Keratinocyte (primary cell): Measurements from ENCODE around the genes EDEM3, RGS21 and RGS2.

DNA sequence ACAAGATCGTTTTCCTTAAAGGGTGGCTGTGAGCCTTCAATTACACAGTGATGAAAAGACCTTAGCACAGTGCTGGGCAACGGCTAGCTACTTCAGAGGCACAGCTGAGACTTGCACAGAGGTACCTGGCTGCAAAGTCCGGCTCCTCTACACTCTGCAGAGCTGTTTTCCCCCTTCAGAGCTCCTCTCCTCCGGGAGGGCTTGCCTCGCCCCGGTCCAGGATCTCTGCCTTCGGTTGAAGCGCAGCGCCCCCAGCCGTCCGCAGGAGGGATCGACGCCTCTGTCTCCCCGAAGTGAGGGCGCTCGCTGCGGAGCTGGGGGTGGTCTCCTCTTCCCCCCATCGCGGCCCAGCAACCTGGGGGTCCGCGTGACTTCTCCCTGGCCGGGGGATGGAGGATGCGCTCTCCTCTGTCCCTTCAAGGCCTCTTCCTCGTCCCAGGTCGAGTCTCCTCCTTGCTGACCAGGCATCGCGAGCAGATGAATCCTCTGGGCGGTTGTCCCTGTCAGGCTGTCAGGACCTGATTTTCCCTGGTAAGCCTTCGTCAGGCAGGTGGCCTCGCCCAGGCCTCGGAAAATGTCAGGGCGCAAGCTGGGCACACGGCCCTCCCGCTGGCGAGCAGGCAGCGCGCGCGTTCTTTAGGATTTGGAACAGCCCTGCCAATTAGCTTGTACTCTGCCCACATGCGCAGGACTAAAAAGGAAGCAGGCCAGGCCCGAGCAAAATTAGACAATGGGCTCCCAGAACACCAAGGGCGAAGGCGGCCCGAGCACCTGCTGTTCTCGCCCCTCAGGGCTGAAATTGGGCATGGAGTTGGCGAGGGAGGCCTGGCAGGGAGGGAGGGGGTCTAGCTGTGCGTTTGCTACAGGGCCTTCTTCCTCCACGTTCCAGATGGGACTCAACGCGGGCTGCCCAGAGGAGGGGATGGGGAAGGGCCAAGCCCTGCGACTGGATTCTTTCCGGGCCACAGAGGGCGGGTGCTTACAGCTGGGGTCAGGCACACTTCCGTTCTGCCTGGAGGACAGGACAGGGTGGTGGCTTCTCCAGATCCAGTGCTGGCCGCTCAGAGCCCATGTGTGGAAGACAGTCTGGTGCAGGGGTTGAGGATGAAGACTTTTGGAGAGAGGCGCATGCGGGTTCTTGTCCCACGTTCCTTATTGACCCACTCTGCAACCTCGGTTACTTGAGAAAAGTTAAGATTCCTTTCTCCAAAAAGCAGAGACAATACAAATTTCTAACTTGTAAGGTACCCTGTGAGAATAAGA lies 90.3 kb downstream of the EDEM3 start:
CAGE:
- cytosol, long polyA minus RNA, result no peak
- cytosol, long polyA plus RNA, result no peak
- long polyA plus RNA, result no peak
- nucleus, long polyA minus RNA, result no peak
- nucleus, long polyA plus RNA, result no peak

DNA sequence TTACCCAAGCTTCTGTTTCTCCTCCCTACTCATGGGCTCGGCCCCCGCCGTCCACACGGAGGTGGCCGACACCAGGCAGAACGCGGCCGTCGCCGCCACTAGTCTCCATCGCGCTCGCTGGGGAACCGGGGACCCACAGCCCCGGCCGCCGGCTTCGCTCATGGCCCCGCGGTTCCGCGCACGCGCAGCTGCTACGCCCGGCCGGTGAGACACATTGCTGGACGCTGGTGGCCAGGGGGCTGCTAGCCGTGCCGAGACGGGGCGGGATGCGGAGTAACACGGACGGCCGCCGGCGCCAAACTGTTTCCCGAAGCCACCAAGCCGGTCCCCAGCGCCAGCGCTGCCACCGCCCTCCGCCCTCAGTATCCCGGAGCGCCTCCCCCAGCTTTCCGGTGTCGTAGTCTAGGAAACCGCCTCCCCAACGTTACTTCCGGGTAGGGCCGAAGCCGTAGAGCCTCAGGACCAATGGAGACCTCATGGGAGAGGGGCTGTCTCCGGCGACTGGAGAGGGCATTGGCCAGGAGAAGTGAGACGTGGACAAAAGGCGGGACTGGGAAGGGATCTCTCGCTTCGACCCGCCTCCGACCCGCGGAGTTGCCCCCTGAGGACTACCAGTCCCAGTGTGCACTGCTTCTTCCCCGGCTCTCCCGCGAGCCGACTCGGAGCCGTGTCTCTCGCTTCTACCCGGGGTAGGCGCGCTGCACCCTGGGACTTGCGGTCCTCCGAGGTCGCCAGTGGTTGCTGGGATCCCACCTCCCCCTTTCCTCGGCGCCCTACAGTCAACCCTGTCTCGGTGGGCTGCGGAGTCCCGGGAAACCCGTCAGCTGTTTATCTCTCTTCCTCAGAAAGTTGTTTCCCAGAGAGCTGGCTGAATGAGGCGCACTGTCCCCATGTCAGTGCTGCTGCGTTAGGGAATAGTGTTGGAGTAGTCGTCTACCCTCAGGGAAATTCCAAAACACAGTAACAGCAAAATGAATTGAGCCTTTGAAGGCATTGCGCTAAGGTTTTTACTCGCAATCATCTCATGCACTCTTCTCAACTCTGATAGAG lies at the start of gene EDEM3:
Gene EDEM3 (minus strand): TSS at position 374 of the 1,050 bp plus-strand sequence.
CAGE:
- cytosol, long polyA minus RNA, result start-site peak on the minus strand centred at position 364 of the sequence, 21 bp wide, 26 reads
- cytosol, long polyA plus RNA, result no peak
- long polyA plus RNA, result start-site peak on the minus strand centred at position 179 of the sequence, 41 bp wide, 35 and 24 reads in 2 replicates; start-site peak on the minus strand centred at position 329 of the sequence, 71 bp wide, 20 and 89 reads in 2 replicates
- nucleus, long polyA minus RNA, result start-site peak on the minus strand centred at position 365 of the sequence, 14 bp wide, 157 reads
- nucleus, long polyA plus RNA, result start-site peak on the minus strand centred at position 351 of the sequence, 42 bp wide, 182 and 81 reads in 2 replicates

CAGE:
- cytosol, long polyA minus RNA, result no peak
- cytosol, long polyA plus RNA, result no peak
- long polyA plus RNA, result no peak
- nucleus, long polyA minus RNA, result no peak
- nucleus, long polyA plus RNA, result no peak
Measured at GRCh38 chr1:184838615-184839177, 84.0 kb upstream of the EDEM3 start.

CAGE:
- cytosol, long polyA minus RNA, result no peak
- cytosol, long polyA plus RNA, result no peak
- long polyA plus RNA, result no peak
- nucleus, long polyA minus RNA, result no peak
- nucleus, long polyA plus RNA, result no peak
Measured at GRCh38 chr1:184840371-184841086, 85.9 kb upstream of the EDEM3 start.

CAGE:
- cytosol, long polyA minus RNA, result no peak
- cytosol, long polyA plus RNA, result no peak
- long polyA plus RNA, result no peak
- nucleus, long polyA minus RNA, result no peak
- nucleus, long polyA plus RNA, result no peak
Measured at GRCh38 chr1:184843531-184844282, 89.0 kb upstream of the EDEM3 start.

CAGE:
- cytosol, long polyA minus RNA, result no peak
- cytosol, long polyA plus RNA, result no peak
- long polyA plus RNA, result no peak
- nucleus, long polyA minus RNA, result no peak
- nucleus, long polyA plus RNA, result no peak
Measured at GRCh38 chr1:184882196-184882559, 92.1 kb downstream of the NIBAN1 start.

CAGE:
- cytosol, long polyA minus RNA, result no peak
- cytosol, long polyA plus RNA, result no peak
- long polyA plus RNA, result no peak
- nucleus, long polyA minus RNA, result no peak
- nucleus, long polyA plus RNA, result no peak
Measured at GRCh38 chr1:184883014-184883442, 91.3 kb downstream of the NIBAN1 start.

CAGE:
- cytosol, long polyA minus RNA, result no peak
- cytosol, long polyA plus RNA, result no peak
- long polyA plus RNA, result no peak
- nucleus, long polyA minus RNA, result no peak
- nucleus, long polyA plus RNA, result no peak
Measured at GRCh38 chr1:184958785-184959446, 15.4 kb downstream of the NIBAN1 start.

DNA sequence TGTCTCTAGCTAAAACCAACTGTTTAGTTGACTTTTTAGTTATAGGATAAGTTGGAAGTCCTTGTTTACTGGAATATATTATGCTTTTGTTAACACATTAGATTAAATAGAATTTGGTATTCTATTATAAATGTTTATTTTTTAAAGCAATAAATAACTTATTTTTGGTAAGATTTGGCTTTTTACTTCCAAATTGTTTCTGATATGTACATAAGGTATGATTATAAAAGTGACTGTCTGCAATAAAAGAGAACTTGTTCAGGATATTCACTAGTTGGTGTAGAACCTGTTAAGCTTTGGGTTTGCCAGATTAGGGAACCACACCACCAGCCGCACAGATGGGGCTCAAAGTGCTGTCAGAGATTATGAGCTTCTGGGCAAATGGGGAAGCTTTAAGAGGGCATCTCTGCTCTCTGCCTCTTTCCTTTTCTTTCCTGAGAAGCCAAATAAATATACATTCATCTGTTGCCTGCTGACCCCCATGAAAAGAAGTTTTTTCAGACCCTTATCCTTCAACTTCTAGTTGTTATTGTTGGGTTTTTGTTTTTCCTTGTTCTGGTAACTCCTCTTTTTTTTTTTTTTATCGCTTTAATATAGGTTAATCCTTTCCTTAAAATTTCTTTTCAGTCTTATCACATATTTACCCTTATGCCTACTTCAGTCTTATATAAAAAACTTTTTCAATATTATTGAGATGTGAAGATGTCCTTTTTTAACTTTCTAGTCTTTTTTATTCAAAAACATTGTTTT lies 25.4 kb downstream of the IVNS1ABP start:
CAGE:
- cytosol, long polyA minus RNA, result no peak
- cytosol, long polyA plus RNA, result no peak
- long polyA plus RNA, result no peak
- nucleus, long polyA minus RNA, result no peak
- nucleus, long polyA plus RNA, result no peak

CAGE:
- cytosol, long polyA minus RNA, result no peak
- cytosol, long polyA plus RNA, result no peak
- long polyA plus RNA, result no peak
- nucleus, long polyA minus RNA, result no peak
- nucleus, long polyA plus RNA, result no peak
Measured at GRCh38 chr1:185375361-185376014, 58.4 kb upstream of the IVNS1ABP start.

DNA sequence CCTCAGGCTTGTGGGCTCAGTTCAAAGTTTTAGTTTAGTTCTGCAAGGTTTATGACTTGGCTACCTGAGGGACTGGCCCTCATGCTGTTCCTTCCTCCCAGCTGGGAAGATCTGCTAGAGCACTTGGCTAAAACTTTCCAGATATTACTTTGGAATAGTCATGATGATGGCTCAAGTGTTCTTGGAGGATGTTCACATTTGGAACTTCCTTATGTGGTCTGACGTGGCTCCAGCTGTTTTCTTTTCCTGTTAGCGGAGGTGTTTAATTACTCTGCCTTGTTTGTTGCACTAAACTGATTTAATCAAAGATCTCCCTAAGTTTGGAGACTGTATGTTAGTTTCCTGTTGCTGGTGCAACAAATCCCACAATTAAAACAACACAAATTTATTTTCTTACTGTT lies 110.3 kb upstream of the IVNS1ABP start:
CAGE:
- cytosol, long polyA minus RNA, result no peak
- cytosol, long polyA plus RNA, result no peak
- long polyA plus RNA, result no peak
- nucleus, long polyA minus RNA, result no peak
- nucleus, long polyA plus RNA, result no peak

GRCh38 chr1:186327220-186327761 lies 31.2 kb downstream of the PRG4 start:
CAGE:
- cytosol, long polyA minus RNA, result no peak
- cytosol, long polyA plus RNA, result no peak
- long polyA plus RNA, result no peak
- nucleus, long polyA minus RNA, result no peak
- nucleus, long polyA plus RNA, result no peak

CAGE:
- cytosol, long polyA minus RNA, result start-site peak on the minus strand at chr1:186359907-186359946, 18 reads
- cytosol, long polyA plus RNA, result no peak
- long polyA plus RNA, result no peak
- nucleus, long polyA minus RNA, result start-site peak on the minus strand at chr1:186359809-186359992, 75 reads
- nucleus, long polyA plus RNA, result no peak
Measured at GRCh38 chr1:186359646-186360125, 15.4 kb downstream of the TPR start.

GRCh38 chr1:187072066-187072999 lies 243.6 kb downstream of the PLA2G4A start:
CAGE:
- cytosol, long polyA minus RNA, result no peak
- cytosol, long polyA plus RNA, result no peak
- long polyA plus RNA, result no peak
- nucleus, long polyA minus RNA, result no peak
- nucleus, long polyA plus RNA, result no peak

CAGE:
- cytosol, long polyA minus RNA, result no peak
- cytosol, long polyA plus RNA, result no peak
- long polyA plus RNA, result no peak
- nucleus, long polyA minus RNA, result no peak
- nucleus, long polyA plus RNA, result no peak
Measured at GRCh38 chr1:187641007-187641512, 812.3 kb downstream of the PLA2G4A start.

GRCh38 chr1:189935001-189935327 lies 542.7 kb downstream of the BRINP3 start:
CAGE:
- cytosol, long polyA minus RNA, result no peak
- cytosol, long polyA plus RNA, result no peak
- long polyA plus RNA, result no peak
- nucleus, long polyA minus RNA, result no peak
- nucleus, long polyA plus RNA, result no peak

CAGE:
- cytosol, long polyA minus RNA, result no peak
- cytosol, long polyA plus RNA, result no peak
- long polyA plus RNA, result no peak
- nucleus, long polyA minus RNA, result no peak
- nucleus, long polyA plus RNA, result no peak
Measured at GRCh38 chr1:192066374-192066791, 91.9 kb upstream of the RGS18 start.

DNA sequence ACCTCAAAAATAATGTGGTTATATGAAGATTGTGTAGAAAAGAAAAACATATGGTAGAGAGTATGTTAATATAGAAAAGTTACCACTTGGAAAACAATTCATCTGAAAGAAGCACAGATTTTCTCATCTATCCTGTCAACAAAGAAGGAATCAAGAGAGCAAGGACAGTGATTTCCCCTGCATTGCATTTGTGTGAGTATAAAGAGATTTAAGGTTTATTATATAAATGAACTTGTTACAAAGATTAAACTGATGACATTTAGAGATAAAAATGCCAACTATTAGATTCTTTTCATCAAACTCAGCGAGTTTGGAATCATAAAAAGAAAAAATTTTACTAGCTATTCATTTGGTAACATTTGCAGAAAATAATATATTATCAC lies at the start of gene RGS21:
Gene RGS21 (plus strand): TSS at position 79 of the 383 bp plus-strand sequence.
CAGE:
- cytosol, long polyA minus RNA, result no peak
- cytosol, long polyA plus RNA, result no peak
- long polyA plus RNA, result no peak
- nucleus, long polyA minus RNA, result no peak
- nucleus, long polyA plus RNA, result no peak

DNA sequence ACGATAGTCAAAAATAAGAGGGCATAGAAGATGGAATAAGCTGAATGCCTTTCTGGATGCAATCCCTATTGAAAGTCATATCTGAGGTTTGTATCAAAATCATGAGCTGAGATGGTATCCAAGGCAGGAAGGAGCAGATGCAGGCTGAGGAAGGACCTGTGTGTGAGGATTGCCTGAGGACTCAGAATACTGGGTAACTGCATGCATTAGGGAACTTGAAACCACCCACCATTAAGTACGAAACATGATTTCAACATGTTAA lies 29.6 kb upstream of the RGS1 start:
CAGE:
- cytosol, long polyA minus RNA, result no peak
- cytosol, long polyA plus RNA, result no peak
- long polyA plus RNA, result no peak
- nucleus, long polyA minus RNA, result no peak
- nucleus, long polyA plus RNA, result no peak

CAGE:
- cytosol, long polyA minus RNA, result start-site peak on the plus strand at chr1:192809039-192809044, 162 reads
- cytosol, long polyA plus RNA, result start-site peak on the plus strand at chr1:192809034-192809064, 150 and 38 reads in 2 replicates
- long polyA plus RNA, result start-site peak on the plus strand at chr1:192809039-192809045, 150 and 294 reads in 2 replicates
- nucleus, long polyA minus RNA, result start-site peak on the plus strand at chr1:192809038-192809048, 122 reads
- nucleus, long polyA plus RNA, result start-site peak on the plus strand at chr1:192809039-192809061, 576 and 758 reads in 2 replicates
Measured at GRCh38 chr1:192808965-192809122, at the start of gene RGS2. Gene RGS2 (plus strand): TSS chr1:192809039.